GM23248 (cell line): ENCODE measurements around a stretch of chr6.

DNA sequence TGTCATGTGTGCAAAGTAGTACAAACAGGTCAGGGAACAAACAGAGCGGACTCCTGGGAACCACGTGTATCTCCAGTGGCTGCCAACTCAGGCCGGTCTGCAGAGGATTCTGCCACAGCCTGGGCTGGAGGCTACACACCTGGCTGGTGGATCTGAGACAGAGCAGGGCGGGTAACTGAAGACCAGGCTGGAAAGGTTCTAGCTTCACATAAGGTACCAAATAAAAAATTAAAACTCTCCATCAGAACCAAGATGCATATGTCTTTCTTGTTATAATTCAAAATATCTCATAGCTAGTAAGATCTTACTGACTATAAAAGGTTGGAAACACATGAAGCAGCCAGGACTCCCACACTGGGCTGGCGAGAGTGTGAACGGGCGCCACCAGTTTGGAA is 28.4 kb upstream of the RPS6KA2 start:
- RAMPAGE, long total RNA = no peak

GRCh38 chr6:166690990-166691670 is 64.1 kb upstream of the RPS6KA2 start:
- RAMPAGE, long total RNA = no peak

GRCh38 chr6:166744915-166745225 is 117.8 kb upstream of the RPS6KA2 start:
- RAMPAGE, long total RNA = no peak

GRCh38 chr6:166957692-166958083 is 1.3 kb upstream of the RNASET2 start:
- RAMPAGE, long total RNA = no peak

GRCh38 chr6:166959201-166959746 is 2.9 kb upstream of the RNASET2 start:
- RAMPAGE, long total RNA = no peak

GRCh38 chr6:167047535-167047998 is 48.4 kb downstream of the CEP43 start:
- RAMPAGE, long total RNA = no peak

GRCh38 chr6:167103059-167103712 is 19.7 kb upstream of the CCR6 start:
- RAMPAGE, long total RNA = no peak

DNA sequence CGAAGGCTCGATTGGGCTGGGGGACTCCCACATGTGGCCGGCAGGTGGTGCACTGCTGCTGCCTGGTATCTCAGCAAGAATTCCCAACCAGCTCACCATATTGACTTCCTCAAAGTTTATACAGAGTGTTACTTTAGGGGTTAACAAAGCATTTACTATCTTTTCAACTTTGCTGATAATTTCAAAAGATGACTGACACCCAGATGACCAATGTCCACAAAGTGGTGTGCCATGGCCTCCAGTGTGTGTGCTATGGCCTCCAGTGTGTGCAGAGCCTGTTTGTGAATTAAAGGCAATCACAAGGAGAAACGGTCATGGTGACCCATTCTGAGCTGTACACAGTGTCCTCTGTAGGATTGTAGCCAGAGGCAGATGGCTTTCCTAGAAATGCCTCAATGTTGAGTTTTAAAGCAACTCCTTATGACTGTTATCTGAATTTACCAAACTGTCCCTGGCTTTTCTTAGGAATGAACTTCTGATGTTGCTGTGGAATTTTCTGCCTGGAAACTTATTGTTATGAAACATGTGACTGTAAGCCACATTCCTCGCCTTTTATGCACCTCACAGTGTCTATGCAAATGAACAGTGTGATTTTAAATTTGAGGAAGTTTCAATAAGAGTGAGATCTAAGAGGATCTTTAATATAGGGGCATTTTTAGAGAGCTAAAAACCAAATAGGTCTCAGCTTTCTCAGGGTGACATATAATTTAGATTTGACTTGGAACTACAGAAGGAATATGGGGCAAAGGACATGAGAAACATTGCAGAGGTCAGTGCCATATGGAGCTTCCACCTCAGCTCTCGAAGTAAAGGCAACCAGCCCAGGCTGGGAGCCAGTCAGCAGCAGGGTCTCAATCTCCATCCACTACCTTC is 2.4 kb upstream of the CCR6 start:
- RAMPAGE, long total RNA = no peak

DNA sequence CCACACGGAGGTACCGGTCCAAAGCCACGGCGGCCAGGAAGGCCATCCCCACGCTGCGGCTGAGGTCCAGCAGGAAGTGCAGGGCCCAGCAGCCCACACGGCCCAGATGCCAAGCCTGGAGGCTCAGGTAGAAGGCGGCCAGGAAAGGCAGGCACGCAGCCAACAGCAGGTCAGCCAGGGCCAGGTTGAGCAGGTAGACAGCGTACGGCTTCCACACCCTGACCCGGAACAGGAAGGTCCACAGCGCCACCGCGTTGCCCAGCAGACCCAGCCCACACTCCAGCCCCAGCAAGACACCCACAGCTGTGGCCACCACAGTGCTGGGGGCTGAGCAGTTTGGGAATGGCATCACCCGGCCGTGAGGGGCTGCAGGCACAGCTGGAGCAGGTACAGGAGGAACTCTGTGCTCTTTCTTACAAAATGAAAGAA is 283 bp downstream of the GPR31 start:
- RAMPAGE, long total RNA = no peak

GRCh38 chr6:167241682-167242346 is 49.3 kb upstream of the UNC93A start:
- RAMPAGE, long total RNA = no peak

DNA sequence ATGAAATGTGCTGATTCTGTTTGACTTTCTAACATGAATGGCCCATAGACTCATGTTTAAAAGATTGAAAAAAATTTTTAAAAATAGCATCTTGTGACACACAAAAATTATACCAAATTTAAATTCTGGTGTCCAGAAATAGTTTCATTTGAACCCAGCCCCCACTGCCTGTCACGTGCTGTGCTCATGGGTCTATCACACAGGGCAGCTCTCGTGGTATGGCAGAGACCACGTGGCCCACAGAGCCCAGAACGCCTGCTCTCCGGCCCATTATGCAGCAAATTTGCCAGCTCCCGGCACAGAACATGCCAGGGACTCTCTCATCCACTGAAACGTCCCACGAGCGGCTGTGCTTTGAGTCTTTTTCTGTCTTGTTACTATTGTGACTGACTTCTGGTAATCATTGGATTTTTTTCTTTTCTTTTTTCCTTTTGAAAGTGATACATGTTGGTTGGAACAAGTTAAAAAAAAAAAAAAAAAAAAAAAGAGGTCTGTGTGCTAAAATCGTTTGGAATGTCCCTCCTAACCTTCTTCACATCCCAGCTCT is 224.4 kb downstream of the TTLL2 start:
- RAMPAGE, long total RNA = no peak

DNA sequence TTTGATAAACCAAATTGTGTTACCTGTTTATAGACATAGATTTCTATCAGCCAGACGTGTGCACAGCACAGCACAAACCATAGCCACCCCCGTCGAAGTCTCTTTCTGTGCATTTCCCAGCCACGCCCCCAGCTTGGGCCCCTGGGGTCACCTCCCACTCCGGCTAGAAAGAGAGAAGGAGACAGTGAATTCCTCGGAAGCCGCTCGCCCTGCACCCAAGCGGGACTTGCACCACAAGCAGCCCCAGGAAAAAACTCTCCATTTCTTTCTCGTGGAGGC is 148.7 kb upstream of the AFDN start:
- RAMPAGE, long total RNA = no peak

DNA sequence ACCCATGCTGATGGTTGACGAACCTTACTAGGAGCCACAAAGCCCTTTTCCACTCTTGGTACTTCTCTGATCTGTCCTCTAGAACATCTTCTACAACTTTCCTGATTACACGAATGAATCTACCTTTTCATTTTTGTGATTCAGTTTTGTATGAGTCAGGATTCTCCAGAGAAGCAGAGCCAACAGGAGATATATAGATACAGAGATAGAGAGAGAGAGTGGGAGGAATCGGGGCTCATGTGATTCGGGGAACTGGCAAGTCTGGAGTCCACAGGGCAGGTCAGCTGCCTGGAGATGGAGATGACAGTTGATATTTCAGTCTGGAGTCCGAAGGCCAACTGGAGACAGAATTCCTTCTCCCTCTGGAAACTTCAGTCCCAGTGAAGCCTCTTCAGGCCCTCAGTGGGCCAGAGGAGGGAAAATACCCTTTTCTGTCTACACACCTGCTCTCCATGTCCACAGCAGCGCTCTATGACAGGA is 44.1 kb upstream of the AFDN start:
- RAMPAGE, long total RNA = no peak

DNA sequence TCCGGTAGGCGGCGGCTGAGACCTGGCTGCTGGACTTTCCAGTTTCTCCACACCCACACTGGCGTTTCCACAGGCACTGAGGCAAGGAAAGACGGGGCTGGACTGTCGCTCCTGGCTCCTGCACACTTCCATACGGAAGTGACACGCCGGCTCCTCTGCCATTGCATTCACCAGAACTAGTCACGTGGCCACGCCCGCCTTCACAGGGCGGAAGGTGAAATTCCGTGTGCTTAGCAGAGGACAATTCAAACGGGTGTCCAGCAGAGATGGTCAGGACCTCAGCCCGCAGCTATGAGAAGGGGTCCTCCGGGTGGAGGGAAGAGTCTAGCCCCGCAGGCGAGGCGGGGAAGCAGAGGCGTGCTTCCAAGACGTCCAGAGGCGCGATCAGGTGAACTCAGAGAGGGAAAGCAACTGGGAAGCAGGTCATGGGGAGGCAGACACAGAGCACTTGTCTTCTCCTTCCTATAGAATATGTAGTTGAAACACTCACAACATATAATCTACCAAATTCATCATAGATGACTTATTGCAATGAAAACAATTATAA is 10.9 kb upstream of the AFDN start:
- RAMPAGE, long total RNA = no peak

- RAMPAGE, long total RNA = no peak
Measured at GRCh38 chr6:167825056-167825369, 1.7 kb upstream of the AFDN start.

GRCh38 chr6:167876860-167877396 is 50.2 kb downstream of the AFDN start:
- RAMPAGE, long total RNA = no peak

GRCh38 chr6:167881182-167882489 is 54.9 kb downstream of the AFDN start:
- RAMPAGE, long total RNA = no peak

DNA sequence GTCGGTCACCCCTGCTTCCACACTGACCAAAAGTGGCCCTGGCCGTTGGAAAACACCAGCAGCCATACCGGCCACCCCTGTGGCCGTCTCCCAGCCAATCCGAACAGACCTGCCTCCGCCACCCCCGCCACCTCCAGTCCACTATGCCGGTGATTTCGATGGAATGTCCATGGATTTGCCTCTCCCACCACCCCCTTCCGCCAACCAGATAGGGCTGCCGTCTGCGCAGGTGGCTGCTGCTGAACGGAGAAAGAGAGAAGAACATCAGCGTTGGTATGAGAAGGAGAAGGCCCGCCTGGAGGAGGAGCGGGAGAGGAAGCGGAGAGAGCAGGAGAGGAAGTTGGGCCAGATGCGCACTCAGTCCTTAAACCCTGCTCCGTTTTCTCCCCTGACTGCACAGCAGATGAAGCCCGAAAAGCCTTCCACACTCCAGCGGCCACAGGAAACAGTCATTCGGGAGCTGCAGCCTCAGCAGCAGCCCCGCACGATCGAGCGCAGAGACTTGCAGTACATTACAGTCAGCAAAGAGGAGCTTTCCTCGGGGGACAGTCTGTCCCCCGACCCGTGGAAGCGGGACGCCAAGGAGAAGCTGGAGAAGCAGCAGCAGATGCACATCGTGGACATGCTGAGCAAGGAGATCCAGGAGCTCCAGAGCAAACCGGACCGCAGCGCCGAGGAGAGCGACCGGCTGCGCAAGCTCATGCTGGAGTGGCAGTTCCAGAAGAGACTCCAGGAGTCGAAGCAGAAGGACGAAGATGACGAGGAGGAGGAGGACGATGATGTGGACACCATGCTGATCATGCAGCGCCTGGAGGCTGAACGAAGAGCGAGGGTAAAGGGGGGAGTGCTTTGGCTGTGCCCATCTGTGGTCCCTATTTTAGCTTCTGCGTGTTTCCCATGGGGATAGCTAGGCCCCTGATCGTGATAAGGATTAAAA is 45.8 kb upstream of the KIF25 start:
- RAMPAGE, long total RNA = no peak

DNA sequence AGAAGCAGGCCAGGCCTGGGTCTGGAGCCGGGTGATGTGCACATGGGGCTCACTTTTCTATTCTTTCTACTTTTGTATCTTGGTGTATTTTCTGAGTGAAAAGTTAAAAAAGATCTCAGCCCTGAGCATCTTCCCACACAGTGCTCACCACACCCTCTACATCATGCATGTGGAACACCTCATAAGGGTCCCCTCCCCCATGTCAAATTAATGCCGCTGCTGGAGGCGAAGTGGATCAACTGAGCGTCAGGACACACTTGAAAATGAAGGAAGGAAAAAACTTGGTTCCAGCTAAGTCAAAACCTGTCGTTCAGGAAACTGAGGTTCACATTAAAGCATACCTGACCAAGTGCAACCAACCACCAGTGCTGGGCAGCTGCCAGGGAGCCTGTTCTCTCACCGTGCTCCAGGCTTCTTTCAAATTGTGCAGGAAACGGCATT is 32.2 kb downstream of the KIF25 start:
- RAMPAGE, long total RNA = no peak

DNA sequence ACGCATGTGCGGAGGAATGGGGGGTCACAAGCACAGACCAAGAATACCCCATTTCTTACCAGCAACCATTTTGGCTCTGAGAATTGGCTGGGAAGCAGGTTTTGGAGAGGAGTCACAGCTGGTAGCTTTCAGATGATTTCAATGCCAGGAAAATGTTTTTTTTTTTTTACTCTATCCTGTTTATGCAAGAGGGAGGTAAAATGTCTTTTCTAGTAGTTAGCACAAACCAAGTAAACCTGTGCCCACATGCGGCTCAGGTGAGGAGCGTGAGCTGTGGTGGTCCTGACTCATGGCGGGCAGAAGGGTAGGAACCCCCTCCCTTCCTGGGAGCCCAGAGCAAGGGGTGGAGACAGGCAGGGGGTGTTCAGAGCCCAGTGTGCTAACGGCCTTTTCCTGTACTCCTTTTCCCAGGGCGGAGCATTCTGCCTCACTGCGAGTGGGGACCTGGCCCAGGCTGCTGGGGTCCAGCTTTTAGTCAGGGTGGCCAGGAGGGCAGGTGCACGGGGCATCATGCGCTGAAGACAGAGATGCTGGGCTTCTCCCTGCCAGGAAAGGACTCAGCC is 32.9 kb downstream of the FRMD1 start:
- RAMPAGE, long total RNA = no peak